Right common carotid artery plus branches (tissue), 1 donor: ENCODE data around the genes NPC1L1 and MYO1G.

DNA sequence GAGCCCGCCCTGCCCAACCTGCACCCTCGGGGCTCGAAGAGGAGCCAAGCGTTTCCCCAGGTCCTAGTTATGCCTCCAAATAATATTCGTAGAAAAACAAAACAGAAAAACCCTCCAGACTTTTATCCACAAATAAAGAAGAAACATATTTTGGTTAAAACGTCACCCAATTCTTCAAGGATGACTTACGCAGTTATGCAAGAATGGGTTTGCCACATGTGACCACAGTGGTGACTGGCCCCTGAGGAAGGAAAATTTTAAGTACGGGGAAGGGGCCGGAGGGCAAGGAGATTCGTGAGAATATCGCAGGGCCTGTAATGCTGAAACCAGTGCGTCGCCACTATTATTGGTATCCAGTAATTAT lies 494 bp upstream of the MRPS24 start:
- PRO-cap, result no peak

- PRO-cap, result no peak
Observed at GRCh38 chr7:44050657-44051243, 6.2 kb downstream of the DBNL start.

DNA sequence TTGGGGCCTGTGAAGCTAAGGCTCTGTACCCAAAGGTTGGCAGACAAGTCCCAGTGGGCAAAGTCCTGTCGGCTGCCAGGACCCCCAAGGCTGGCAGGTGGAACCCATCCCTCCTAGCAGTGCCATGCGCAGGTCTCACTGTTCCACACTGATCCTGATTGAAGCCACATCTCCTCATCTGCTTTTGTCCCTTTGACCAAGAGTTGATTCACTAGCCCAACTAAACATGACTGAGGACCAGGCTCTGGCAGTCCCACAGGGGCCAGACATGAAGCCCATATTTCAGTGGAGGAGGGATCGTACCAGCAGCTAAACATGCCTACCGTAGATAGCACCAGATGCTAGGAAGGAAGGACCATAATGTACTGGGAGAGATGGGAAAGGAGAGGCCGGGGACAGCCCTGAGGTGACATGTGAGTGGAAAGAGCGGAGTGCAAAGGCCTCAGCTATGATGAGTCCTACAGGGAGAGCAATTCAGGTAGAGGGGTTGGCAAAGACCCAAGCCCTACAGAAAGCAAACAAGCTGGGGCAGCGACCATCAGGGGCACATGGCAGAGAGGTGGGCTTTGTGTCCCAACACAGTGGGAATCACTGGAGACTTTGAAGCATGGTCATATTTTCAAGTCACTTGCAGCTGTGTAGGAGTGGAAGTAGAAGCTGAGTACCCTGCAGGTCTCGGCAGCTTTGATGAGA lies 1.5 kb upstream of the PGAM2 start:
- PRO-cap, result no peak

- PRO-cap, result no peak
Observed at GRCh38 chr7:44143838-44144433, 2.8 kb upstream of the MYL7 start.

- PRO-cap, result no peak
Observed at GRCh38 chr7:44194165-44194487, 4.9 kb upstream of the GCK start.

GRCh38 chr7:44276013-44276499 lies 49.3 kb downstream of the CAMK2B start:
- PRO-cap, result no peak

GRCh38 chr7:44291377-44291509 lies 34.2 kb downstream of the CAMK2B start:
- PRO-cap, result no peak

DNA sequence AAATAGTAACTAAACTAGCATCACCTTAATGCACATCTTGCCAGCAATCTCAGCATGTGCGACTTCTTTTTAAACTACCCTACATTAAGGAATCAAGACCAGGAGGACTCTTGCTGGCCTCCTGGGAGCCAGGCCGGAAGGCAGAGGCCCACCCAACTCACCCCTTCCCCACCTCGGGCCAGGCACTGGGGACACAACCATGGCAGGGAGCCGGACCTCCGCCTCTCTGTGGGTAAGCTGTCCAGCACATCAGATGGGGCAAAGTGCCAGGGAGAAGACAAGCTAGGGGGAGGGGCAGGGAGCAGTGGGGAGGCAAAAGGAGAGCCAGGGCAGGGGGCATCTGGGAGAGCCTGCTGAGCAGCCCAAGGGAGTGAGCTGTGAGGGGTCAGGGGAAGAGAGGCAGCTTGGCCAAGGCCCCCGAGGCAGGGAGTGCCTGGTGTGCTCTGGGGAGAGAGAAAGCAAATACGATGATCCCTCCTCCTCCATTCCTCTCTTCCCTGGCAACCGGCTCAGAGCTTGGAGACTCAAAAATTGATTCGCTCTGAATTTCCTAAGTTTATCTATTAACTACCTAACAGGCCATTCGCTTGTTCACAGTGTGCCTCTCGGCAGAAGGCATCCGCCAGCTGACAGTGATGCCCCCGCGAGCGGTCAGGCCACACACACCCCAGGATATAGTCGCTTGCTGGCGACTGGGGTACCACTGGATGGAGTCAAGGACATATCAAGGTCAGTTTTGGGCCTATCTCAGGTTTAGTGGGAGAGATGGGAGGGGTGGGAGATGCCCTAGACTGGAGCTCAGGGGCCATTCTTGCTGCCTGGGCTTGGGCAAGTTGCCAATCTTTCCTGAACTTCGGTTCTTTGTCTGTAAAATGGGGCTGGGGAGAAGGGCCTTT lies 4.5 kb downstream of the CAMK2B start:
- PRO-cap, result no peak

- PRO-cap, result no peak
Observed at GRCh38 chr7:44322611-44323184, 2.7 kb downstream of the CAMK2B start.

DNA sequence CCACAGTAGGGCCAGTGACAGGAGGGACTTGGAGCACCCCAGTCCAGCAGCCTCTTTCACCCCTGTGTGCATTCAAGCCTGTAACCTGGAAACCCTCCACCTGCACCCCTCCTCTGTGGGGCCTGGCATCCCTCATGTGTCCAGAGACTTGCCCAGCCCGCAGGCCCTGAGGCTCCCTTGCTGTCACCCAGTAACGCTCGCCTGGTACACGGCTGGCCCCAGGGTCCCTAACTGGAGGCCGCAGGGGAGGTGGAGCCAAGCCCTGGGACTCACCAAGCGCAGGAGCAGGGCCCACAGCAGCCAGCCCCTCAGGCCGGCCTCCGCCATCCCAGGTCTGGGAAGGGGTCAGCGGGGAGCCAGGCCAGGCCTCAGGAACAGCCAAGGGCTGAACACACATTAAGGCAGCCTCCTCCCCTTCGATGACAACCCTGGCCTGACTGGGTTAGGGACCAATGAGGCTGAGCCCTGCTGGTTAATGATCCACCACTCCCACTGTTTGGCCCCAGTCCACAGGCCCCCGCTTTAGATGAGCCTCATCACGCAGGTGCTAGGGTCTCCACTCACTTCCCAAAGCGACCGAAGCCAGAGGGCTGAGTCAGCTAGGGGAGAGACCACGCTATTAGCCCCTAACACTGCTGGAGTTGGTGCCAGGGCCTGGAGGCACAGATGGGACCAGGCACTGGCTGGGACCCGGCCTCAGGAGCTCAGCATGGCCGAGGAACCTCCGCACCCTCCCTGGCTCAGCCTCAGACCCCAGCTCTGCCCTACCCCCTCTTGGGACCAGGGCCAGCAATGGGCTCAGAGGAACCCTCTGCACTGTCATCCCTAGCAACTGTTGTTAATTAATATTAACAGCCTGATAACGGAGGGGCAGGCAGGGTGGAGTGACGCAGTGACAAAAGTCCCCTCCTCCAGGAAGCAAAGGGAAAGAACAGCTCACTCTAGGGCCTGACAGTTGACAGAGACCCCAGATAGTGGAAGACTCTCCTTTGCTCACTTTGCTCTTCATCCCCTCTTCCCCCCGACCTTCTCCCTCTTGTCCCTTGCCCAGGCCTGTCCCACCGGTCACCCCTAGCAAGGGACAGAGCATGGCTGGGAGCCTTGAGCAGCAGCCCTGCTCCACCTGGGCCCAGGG lies at the start of gene NPC1L1:
TSS of gene NPC1L1 (minus strand) at position 398 of the 1,135 bp plus-strand sequence.
- PRO-cap, result no peak

- PRO-cap, result no peak
Observed at GRCh38 chr7:44615038-44615564, 8.7 kb downstream of the OGDH start.

GRCh38 chr7:44631504-44632166 lies 25.2 kb downstream of the OGDH start:
- PRO-cap, result bidirectional peak, plus-strand start at chr7:44631695, minus-strand start at chr7:44631564

GRCh38 chr7:44766307-44766947 lies 17.8 kb downstream of the ZMIZ2 start:
- PRO-cap, result no peak

DNA sequence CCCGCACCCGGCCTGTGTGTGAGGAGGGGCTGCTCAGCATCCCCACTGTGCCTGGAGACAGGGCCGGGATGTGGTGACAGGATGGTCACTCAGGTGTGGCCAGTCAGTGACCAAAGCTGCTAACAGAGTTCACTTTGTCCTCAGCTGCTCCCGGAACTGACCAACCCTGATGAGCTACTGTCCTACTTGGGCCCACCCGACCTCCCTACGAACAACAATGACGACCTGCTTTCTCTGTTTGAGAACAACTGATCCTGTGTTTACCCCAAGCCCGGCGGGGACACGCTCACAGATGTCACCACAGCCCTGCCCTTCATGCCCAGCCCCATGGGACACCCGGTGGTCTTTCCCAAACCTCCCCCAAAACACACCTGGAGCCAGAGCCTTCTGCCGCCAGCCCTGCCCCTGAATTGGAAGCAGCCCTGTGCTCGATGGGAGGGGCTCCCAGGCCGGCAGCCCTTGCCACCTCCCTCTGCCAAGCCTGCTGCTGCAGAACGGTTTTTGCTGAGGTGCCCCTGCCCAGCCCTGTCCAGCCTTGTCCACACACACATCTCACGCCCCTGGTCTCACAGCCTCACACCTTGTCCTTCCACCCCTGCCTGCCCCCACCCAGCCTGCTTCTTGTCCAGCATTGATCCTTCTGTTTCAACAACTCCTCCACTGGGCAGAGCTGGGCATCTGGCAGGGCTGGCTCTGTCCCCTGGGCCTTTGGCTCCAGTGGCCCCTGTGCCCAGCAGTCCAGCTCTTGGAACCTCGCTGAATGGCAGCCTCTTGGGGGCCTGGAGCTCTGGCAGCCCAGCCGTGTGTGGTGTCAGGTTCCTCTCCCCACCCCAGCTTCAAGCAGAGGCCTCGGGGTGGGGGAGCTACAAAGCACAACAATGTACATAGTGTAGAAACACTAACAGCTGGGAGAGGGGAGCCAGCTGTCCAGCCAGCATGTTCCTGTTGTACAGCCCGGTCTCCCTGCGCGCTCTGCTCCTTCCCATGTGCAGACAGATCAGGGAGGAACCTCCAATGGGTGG lies 19.0 kb downstream of the ZMIZ2 start:
- PRO-cap, result no peak

GRCh38 chr7:44769078-44770393 lies 20.9 kb downstream of the ZMIZ2 start:
- PRO-cap, result no peak

GRCh38 chr7:44802656-44803292 lies 6.3 kb downstream of the PPIA start:
- PRO-cap, result no peak

DNA sequence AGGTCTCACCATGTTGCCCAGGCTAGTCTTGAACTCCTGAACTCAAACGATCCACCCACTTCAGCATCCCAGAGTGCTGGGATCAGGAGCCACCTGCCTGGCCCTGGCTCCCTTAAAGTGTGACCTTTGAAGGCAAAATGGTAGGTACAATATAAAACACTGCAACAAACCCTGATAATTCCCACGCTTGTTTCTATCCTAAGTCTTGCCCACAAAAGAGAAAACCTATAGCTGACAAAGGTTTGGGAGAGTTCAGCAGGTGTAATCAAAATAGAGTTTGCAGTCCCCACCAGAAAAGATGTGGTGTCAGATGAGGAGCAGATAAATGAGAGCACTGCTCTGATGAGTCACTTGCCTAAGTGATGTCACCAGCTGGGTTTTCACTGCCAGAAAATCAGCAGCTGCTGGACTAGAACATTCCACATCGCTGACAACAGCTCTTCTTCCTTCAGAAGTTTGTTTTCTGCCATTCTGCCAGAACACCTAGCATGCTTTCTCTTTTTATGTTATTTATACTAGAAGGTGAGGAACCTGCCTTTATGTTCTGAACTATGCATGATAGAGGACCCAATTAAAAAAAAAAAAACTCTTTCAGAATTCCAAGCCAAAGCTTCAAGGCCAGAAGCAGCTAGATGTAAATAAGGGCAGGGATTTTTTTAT lies 18.1 kb downstream of the PURB start:
- PRO-cap, result no peak

- PRO-cap, result no peak
Observed at GRCh38 chr7:44912820-44913409, 27.6 kb upstream of the PURB start.

GRCh38 chr7:44977888-44978526 lies 808 bp downstream of the MYO1G start:
- PRO-cap, result no peak

DNA sequence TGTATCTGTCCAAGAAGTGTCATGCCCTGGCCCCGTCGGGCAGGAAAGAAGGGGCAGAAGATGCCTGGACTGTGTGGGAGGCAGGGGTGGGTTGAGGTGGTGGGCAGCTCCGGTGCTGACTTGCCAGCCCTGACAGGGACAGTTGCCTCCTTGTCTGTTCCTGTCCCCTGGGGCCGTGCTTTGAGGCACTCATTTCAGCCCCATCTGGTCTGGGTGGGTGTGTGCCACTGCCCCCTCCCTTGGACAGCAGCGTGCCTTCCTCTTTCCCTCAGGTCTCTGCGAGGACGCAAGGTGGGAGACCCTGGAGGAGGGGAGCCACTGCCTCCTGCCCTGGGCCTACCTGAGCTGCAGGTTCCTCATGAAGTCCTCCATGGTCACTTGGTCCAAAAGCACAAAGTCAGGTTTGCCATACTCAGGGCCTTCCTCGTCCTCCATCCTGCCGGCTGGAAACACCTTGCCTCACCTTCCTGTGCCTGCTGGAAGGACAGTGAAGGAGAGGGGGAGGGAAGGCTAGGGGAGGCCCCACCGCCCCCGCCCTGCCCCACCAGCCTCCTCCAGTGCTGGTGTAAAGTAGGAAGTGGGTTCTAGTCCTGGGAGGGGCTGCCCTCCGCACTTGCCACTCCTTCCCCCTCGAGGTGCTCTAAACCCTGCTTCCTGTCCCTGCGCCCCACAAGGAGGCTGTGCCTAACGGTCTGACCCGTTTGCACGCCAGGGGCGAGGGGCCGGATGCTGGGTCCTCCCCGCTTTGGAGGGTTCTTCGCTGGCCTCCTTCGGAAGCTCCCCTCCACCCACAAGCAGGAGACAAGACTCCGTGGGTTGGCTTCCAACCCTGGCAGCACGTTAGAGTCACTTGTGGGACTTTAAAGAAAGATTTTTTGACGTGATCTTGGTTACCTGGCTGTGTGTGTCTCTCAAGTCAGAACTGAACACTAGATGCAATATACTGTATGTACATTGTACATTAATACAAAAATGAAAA lies at the start of gene MYO1G:
TSS of gene MYO1G (minus strand) at position 489 of the 979 bp plus-strand sequence.
- PRO-cap, result no peak